Ileum (tissue), 1 donor: Measurements from ENCODE around the gene DOCK9.

GRCh38 chr13:97141531-97142138 lies 80.5 kb upstream of the MBNL2 start:
- PRO-cap = unidirectional peak, plus-strand start at chr13:97141834

DNA sequence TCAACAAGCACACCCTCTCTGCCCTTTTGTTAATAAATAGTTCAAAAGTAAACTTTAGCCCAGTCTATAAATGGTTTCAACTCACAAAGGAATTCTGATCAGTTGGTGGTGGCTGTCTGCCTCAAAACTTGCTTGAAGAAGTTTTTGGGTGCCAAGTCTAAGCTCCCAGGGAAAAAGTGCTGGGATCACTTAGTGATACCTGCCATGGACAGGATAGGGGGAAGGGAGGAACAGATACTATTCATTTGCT lies 22.9 kb downstream of the MBNL2 start:
- PRO-cap = no peak

DNA sequence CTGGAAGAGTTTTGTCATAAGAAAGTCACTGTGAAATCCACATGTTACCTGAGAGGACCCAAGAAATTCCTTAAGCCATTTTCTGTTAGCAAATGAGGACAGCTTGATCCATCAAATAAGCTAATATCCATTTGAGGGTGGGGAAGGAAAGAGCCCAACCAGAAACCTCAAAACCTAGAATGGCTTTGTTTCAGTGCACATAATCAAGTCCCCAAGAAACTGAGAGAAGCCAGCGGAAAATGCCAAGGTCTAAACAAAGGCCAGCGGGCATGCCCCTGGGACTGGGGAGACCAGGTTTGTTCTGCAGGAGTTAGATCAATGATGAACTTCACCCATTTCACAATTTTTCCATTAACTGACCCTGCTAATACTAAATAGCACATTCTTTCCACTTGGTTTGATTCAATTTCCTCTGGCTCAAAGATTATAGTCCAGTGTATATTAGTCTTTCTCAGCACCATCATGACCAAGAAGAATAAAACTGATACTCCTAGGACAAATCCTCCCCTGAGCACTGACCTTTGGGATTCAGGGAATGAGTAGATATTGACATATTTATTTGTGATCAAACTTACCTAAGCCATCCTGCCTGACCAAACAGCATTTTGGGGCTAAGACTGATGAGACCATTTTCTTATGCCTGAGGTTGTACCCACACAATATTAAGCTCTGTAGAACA lies 66.3 kb downstream of the MBNL2 start:
- PRO-cap = no peak

DNA sequence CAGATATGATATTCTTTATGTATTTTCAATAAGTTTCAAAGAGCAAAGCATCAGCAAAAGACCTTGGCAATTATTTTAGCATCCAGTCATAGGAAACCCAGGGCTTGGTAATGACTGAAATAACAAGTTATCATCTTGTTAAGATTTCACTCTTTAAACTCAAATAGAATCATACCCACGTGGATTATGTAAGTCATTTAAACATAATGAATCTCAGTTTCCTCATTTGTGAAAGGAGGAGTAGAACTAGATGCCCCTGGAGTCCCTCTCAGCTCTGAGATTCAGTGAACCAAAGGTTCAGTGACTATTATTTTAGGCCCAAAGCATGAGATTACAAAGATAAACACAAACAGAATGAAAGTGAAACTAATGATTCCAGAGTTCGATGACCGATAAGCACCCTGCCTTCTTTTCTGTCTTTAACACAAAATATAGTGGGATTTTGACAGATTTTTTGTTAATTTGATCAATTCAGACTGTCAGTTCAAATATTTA lies 64.8 kb upstream of the RAP2A start:
- PRO-cap = no peak

DNA sequence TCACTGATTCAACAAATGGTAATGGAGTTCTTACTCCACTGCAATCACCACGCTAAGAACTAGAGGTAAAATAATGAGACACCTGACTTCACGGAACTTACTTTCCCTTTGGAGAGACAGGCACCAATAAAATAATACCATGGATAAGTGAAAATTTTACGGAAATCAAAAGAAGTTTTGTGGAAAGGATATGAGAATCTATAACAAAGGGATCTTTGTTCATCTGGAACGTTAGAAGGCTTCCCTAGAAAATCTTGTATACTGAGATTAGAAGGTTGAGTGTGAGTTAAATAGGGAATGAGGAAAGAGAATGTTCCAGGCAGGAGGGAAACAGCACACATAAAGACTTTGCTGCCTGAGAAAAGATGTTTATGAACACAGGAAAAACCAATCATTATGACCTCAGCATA lies 19.6 kb upstream of the RAP2A start:
- PRO-cap = no peak

DNA sequence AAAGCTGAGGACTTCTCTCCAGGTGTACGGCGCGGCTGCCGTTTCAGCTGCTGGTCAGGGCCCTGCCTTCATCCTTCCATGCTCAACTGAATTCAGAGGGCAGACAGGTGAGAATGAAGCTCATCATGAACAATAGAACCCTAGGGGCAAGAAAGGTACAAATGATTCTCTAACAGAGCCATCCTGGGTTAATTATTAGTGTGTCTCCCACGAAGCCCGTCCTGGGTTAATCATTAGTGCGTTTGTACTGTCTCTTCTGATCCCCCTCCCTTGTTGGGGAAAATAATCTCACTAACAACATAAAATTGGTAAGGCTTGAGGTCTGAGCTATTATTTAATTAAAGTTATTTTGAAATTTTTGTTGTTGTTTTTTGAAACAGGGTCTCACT lies 80.1 kb downstream of the IPO5 start:
- PRO-cap = no peak

DNA sequence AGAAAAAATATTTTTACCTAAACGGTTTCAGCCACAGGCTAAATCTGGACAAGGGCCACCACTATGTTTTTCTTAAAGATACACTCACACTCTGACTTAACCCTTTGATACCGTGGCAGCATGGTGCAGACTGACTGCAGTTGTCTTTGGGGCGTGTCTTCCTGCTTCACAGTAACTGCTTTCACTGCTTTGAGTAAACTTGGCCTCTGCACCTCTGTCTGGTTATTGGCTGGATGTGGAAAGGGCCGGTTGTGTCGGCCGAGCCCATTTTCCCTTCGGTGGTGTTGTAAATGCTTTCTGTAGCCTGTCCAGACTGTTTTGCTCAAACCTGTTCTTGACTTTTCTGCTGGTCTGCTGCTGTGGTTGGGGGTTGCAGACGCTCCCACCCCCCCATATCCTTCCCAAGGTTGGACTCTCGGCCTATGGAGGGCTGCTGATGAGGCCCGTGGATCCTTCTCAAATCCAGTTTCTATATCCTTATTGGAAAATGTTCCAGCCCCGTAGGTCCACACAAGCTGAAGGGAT lies 90.1 kb upstream of the RNF113B start:
- PRO-cap = no peak

DNA sequence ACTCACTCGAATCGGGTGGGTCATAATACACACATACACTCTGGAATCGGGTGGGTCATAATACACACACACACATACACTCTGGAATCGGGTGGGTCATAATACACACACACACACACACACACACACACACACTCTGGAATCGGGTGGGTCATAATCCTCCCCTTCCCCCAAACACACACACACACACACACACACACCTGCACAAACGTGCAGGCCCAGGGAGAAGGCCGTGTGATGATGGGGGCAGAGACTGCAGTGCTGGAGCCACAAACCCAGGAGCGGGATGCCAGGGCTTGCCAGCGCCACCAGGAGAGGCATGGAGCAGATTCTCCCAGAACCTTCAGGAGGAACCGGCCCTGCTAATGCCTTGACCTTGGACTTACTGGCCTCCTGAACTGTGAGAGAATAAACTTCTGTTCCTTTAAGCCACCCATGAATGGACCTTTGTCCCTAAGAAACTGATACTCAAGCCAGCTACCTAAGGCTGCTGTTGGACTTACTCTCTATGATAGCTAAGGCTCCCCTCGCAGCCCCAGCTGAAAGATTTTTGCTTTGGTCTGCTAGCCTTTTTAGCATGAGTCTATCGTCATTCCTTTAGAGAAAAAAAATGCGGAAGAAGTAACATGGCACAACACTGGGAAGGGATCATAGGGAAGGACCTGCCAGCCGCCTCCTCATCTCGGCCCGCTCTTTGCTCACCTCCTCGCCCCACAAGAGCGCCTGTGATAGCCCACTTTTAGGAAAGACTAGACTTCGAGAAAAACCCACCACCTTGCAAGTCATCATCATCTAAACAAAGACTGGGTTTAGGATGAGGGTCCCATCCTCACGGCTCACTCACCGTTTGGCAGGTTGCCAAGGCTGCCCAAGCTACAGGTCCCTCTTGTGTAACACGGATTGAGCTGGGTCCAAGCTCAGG lies 136.3 kb upstream of the RNF113B start:
- PRO-cap = no peak

DNA sequence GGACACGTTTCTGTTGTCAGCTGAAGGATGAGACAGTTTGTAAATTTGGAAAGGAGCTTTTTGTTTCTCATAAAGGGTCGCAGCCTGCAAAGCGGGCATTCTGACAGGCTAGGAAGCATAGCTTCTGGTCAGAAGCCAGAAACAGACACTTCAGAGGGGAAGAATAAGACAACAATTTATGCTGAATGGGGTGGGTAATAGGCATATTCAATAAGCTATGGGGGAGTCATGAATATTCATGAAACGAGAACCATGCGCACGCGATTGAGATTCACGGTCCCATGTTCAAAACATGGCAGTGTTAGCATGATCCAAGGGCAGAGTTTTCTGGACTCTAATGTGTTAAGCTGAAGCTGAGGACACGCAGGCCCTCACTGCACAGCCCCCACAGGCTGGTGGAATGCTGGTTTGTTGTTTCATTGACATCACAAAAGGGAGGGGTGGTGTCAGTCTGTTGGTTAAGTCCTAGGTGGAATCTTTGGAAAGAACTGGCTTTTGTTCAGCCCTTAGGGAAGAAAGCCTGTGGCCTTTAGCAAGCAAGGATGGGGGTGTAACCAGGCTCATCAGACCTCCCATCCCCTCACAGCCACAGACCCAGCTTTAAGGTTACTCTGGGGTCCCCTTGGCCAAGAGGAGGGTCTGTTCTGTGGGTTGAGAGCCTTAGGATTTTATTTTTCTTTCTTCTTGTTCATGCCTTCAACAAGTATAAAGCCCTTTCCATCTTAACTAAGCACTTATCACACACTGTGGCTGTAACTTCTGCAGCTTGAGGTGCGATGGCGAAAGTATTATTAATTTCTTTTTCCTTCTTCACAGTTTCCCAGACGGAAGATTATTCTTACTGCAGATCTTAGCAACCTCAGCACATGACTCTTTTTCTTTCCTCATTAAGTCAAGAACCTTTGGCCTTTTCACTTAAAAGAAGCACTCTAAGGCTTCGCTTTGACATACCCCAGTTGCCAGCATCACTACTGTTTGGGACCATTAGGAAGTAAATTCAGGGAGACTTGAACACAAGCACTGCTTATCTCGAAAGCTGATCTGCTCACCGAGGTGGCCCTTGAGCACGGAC lies 151.0 kb upstream of the RNF113B start:
- PRO-cap = no peak

DNA sequence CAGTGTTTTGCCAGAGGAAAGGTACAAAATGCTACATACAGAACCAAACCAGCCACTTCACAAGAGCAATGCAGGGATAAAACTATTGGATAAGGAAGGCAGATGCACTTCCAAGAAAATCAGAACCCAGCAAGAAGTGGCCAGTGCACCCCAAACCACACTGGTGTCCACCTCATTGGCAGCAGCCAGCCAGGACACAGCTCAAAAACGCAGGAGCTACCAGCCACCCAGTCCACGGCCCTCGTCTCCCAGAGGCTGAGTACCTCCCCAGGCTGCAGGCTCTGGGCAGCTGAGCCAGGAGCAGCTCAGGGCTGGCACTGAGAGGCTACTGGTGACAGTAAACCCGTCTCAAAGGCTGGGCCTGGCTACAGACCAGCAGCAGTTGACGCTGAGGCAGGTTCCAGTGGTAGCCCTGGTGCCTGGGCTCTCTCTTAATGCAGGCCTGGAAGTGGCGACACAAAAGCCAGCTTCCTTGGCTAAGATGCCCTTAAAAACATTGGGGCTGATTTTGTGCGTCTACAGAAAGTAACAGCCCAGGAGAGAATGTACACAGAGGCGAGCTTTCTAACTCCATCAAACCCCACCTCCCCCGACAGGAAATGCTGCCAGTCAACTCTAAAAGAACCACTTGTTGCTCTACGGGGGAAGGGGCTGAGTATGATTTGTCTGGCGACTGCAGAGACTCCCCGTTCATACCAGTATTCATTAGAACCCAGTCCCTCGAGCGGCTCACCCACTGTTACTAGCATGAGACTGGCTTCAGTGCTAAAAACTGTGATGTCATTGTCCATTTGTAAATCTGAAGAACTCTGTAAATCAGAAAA lies 126.3 kb downstream of the STK24 start:
- PRO-cap = no peak

- PRO-cap = unidirectional peak, plus-strand start at chr13:98584928
Measured at GRCh38 chr13:98584754-98585331, 7.9 kb upstream of the STK24 start.

DNA sequence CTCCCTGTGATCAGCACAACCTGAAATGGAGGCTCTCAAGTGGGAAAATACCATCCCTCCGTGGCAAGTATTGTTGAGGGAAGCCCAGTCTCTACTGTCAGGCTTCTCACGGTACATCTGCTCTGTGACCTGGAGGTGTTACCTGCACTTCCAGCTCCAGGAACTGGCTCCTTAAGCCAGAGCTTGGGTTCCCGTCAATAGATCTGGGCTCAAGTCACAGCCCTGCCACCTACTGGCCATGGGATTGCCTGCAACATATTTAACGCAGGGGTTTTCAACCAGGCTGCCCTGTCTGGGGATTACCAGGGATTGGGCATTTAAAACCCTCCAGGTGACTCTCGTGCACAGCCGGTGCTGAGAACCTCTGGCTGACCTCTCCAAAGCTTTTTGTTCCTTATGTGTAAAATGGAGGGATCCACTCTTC lies 76.5 kb upstream of the STK24 start:
- PRO-cap = unidirectional peak, minus-strand start at position 165 of the sequence

DNA sequence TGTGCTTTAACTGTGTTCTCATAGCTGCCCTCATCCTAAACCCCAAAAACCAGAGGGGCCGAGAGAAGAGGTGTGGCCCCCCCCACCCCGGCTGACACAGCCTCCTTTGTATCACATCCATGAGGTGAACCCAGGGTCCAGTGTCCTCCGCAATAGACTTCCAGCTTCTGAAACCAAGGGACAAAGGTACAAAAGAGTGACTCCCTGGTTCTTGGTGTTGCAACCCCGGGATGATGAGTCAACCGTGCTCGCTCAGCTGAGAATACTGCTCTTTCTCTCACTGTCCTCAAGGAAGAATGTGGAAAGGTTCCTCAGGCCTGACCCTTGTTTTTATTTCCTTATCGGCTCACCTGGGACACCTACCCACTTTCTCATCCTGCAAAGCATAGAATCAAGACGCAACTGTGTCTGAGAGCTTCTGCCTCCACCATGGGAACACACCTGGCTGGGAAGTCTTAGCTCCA lies 5.5 kb downstream of the SLC15A1 start:
- PRO-cap = bidirectional peak, plus-strand start at position 414 of the sequence, minus-strand start at position 169 of the sequence

GRCh38 chr13:98794065-98794764 lies 41.7 kb upstream of the SLC15A1 start:
- PRO-cap = no peak

DNA sequence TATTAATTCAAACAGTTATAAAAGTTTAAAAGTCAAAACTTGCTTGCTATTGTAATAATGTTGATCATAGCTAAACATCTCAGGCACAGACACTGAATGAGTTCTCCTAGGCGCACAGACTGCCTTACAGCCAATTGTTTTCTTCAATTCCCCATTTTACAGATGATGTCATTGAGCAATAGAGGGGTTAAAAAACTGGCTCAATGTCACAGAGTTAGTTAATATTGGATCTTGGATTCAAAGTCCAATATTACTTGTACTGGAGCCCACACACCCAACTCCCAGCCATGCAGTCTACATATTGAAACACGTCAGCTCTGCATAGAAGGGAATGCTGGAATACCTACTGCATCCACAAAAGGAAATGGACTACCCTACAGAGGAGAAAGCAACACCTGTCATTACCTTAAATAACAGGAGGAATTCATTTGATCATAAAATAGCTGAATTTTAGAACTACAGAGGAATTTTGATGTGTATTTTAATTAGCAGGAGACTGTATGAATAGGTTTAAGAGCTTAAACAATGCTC lies 76.2 kb upstream of the SLC15A1 start:
- PRO-cap = bidirectional peak, plus-strand start at position 292 of the sequence, minus-strand start at position 121 of the sequence; unidirectional peak, plus-strand start at position 292 of the sequence

DNA sequence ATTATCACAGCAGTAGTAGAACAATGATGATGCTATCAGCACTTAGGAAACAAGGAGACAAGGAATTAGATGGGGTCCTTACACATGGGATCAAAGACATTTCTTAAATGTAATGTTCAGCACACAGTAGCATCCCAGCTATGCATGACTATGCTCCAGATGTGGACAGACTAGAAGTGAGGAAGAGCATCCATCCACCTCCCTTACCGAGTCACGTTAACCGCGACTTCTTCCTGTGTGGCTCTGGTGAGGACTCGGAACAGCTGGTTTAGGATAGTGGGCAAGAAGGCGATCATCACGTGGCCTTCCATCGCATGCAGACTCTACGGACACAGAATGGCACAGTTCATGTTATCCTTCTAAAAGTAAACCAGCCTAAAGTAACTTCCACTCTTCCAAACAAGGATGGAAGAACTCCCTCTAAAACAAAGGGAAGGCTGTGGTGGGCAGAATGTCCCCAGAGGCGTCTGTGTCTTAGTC lies 96.1 kb downstream of the DOCK9 start:
- PRO-cap = no peak

GRCh38 chr13:98929748-98930576 lies 47.9 kb downstream of the DOCK9 start:
- PRO-cap = no peak

DNA sequence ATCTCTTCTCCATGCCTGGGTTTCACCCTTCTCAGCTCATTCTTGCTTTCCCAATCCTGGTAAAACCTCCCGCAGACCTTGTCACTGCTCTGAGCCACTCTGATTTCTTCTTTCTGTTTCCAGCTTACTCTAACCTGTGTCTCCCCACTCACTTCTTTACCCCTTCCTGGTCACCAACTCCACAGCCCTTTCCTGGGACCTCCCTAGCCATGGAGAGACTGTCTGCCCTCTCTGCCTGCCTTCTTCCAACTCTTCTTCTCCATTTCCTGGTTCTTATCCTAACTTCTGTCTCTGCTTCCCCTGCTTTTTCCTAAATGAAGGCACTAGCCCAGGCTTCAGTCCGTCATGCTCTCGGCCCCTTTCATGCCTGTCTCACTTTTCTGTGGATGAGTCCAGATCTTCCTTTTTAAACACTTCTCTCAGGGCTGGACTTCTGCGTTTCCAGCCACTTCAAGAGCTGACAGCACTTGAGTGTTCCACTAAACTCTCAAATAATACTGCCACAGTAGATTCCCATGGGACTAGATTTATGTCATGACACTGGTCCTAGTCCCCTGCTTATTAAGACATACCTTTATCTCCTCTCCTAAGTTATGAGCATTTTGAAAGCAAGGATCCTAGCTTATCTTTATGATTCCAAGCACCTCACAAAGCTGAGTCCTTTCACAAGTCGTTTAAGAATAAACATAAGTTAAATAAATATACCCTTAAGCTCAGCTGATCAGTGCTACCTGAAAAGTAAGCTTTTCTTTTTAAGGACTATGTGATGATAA lies 31.0 kb downstream of the DOCK9 start:
- PRO-cap = no peak

DNA sequence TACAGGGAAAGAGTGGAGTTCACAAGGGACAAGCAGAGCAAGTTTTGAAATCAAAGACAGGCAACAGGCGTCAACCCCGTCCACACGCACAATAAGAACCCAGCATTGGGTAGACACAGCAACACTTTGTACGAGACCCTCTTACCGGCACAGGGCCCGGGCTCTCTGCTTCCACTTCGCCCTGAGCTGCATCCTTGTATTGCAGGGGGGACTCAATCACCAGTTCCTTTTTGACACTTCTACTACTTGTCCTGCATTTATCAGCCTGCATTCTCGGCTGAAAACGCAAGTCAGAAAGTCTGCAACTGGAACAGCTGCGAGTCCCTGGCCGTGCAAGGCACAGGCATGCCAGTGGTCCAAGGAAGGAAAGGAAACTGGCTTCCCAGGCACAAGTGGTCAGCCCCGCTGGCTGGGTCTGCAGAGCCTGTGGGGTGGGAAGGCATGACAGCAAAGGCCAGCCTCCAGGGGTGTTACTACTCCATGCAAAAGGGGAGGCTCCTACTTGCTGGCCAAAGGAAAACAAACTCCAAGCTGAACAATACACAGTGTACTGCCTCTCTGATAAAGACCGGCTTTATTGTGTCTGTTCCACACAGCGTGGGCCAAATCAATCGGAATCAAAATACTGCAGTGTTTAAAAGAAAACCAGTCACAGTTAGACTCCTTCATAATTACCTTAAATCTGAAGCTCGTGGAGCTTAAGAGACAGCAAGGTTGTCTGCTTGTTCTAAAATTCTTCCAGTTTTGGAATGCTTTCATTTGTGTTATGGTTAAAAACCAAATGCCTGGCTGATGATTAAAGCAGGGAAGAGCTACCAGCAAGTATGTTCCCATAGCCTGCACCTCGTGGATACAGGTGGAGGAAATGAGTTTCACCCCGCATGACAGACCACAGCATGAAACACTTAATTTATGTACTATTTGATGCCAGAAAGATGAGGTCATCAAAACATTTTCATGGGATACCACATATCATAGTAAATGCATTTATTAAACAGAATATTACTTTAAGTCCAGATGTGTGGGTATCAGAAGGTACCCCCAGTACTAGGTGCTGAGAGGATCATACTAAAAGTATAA lies at the start of gene DOCK9:
TSS of gene DOCK9 (minus strand) at position 426 of the 1,080 bp plus-strand sequence.
- PRO-cap = no peak

- PRO-cap = no peak
Measured at GRCh38 chr13:99084933-99085999, 107.4 kb upstream of the DOCK9 start.